BJ (cell line): ENCODE measurements around the gene S1PR3.

DNA sequence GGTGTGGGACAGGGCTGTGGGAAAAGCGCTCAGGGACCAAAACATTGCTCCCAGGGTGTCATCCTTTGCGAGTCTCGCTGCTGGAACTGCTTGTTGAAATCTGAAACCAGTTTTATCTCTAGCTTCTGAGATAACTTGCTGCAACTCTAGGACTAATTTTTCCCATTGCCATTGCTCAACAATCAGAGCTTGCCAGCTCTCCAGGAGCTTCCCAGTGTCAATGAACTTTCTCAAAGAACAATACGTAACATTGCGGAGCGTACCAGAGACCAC lies 48.0 kb downstream of the SPATA31C2 start:
- CAGE, long polyA plus RNA: no peak
- RRBS: no CpG with 5 or more reads among the region's 6 CpGs

GRCh38 chr9:88198166-88198874 lies 60.0 kb upstream of the SPATA31C2 start:
- CAGE, long polyA plus RNA: no peak
- RRBS: no CpG with 5 or more reads among the region's 10 CpGs

DNA sequence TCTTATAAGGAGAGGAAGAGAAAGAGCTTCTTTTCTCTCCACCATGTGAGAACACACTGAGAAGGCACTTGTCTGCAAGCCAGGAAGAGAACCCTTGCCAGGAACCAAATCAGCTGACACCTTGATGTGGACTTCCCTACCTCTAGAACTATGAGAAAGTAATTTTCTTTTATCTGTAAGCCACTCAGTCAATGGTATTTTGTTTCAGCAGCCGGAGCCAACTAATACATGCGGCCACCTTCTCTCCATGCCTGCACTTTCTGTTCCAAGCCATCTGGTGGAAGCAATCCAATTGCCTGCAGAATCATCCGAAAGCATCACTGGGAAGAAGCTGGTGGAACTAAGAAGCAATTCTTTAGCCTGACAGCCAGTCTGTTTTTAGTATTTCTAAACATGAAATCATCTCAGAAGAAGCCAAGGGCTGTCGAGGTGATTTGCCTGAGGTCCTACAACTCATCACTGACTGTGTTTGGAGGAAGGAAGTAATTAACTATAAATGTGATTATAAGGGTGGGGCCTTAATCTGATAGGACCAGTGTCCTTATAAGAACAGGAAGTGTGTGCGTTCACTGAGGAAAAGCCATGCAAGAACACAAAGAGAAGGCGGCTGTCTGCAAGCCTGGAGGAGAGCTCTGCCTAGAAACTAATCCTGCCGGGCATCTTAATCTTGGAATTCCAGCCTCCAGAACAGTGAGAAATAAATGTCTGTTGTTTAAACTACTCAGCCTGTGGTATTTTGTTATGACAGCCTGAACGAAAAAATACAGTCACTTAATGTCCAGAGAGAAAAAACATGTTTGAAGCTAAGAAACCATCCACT lies 49.0 kb downstream of the NXNL2 start:
- CAGE, long polyA plus RNA: no peak
- RRBS: no CpG with 5 or more reads among the region's 8 CpGs

DNA sequence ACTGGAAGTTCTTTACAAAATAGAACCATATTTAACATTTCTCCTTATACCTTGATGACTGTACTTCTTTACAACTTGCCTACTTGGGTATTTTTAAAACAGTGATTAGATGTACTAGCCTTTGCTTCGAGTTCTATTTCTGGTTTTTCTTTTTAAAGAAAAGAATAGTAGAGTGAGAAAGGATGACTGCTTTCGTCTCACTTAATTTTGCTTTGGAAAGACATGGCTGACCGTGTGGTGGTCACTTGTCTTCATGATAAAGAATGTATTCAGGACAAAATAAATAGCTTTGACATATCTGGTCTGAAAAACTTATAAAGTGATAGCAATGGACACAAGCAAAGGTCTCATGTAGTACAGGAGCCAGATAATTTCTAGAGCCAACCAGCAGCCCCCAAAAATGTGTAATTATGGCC lies 185.6 kb upstream of the S1PR3 start:
- CAGE, long polyA plus RNA: no peak
- RRBS: no CpG with 5 or more reads among the region's 3 CpGs

DNA sequence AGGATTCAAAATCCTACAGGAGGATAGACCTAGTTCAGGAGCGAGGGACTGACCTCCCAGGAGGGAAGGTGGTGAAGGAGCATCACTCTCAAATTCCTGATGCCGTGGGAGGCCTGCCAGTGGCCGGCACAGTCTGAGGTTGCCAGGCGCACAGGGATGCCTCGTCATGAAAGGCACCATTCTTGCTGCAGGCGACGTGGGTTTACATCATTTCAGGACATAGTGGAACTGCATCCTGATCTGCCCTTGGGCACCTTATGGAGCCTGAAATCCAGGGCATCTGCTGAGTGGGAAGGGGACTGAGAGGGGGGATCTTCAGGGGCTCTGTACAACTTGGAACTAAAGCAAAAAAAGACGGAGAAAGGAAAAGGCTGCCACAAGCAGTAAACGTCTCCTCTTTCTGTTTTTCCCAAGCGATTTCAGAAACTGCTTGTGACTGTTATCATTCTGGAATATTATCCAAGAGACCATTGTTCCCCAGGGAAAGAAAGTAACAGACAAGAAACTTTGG lies 163.2 kb upstream of the S1PR3 start:
- CAGE, long polyA plus RNA: no peak
- RRBS: no CpG with 5 or more reads among the region's 10 CpGs

- CAGE, long polyA plus RNA: no peak
- RRBS: no CpG with 5 or more reads among the region's 5 CpGs
Measured at GRCh38 chr9:88978015-88978400, 13.3 kb upstream of the S1PR3 start.

DNA sequence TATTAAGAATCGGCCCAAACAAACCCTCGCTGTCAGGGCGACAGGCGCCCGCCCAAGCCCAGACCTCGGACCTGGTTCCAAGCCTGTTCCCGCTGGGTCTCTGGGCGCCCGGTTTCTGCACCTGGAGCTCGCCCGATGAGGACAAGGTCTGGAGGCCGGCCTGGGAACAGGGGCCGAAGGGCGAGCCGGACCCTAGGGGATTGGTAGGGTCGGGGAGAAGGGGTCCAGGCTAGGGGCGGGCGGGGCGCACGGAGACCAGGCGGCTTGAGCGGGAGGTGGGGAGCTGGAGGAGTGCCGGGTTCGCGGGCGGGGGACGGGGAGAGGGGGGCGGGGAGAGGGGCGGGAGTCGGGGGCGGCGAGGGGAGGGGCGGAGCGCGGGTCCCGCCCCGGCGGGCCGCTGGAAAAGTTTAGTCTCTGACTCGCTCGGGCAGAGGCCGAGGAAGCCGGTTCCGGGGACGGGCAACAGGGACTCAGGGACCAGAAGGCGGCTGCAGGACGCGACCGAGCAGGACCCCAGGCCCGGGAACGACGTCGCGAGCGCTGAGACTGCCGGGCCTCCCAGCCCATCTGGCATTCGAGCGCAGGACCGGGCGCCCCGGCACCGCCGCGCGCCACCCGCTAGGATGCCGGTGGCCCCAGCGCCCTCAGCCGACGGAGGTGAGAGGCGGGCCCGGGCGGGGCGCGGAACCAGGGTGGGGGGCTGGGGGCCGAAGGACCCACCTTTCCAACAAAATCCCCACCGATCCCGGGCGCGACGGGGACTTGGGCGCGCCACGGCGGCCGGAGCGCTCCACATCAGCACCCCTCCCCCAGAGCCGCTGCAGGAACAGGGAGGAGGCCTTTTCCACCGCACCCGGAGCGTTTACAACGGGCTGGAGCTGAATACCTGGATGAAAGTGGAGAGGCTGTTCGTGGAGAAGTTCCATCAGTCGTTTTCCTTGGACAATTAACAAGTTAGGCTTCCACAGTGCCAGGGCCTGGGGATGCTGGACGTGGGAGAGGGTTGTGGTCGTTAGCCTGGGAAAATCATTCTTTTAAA lies at the start of gene S1PR3:
Gene S1PR3, plus strand, starts transcription at position 430 of the 1,039 bp plus-strand sequence.
- CAGE, long polyA plus RNA: no peak
- RRBS: 1% methylated on average over 52 of the region's 96 CpGs

DNA sequence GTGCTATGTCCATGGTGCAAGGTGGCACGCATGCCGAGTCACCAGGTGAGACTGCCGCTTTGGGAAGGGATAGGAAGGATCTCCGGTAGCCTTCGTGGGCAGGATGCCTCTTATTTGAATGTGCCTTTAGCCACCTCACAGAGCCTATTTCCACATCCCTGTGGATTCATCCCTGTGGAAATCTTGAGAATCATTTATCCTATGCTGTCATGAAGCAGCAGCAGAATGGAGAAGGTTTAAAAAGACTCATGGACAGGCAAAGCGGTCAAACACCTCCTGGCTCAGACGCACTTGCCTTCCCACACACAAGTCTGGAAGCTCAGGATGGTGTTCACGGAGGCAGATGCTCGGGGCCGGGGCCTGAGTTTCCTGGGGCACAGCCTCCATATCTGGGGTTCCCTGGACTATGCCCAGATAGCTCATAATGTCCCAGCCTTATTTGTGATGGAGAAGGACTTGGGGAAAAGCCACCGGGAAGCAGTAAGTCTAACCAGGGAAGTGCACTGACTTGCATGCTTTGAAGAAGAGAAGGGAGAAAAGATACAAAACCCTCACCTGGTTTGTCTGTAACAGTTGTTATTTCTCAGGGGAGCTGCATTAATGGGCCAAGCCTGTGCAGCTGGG lies 3.1 kb downstream of the S1PR3 start:
- CAGE, long polyA plus RNA: no peak
- RRBS: 0% methylated on average over 1 of the region's 11 CpGs

DNA sequence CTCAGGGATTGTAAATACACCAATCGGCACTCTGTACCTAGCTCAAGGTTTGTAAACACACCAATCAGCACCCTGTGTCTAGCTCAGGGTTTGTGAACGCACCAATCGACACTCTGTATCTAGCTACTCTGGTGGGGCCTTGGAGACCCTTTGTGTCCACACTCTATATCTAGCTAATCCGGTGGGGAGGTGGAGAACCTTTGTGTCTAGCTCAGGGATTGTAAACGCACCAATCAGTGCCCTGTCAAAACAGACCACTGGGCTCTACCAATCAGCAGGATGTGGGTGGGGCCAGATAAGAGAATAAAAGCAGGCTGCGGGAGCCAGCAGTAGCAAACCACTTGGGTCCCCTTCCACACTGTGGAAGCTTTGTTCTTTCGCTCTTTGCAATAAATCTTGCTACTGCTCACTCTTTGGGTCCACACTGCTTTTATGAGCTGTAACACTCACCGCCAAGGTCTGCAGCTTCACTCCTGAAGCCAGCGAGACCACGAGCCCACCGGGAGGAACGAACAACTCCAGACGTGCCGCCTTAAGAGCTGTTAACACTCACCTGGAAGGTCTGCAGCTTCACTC lies 28.0 kb upstream of the CKS2 start:
- CAGE, long polyA plus RNA: no peak
- RRBS: no CpG with 5 or more reads among the region's 14 CpGs

DNA sequence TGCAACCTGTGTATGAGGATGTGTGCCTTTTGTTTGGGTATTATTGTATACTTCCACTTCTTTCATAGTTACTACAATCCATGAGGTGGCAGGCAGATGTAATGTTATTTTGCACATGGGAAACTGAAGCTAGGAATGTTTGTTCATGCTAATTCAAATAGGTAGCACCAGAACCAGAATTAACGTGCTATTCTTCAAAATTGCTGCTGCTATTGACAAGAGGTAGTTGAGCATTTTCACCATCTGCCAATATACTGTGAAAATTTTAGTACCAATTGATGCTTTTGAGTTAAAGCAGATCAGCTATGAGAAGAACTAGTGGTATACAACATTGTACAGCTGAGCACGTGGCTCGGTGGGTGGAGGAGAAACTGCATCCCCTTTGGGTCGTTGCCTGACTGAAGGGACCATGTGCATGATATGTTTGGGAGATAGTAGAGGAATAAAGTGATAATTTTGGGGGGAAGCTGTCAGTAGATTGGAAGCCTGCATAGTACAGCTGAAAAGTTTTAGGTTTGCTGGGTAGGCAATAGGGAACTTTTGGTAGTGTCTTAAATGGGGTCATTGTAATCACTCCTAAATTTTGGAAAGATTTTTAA lies 4.2 kb downstream of the SECISBP2 start:
- CAGE, long polyA plus RNA: no peak
- RRBS: no CpG with 5 or more reads among the region's 4 CpGs

DNA sequence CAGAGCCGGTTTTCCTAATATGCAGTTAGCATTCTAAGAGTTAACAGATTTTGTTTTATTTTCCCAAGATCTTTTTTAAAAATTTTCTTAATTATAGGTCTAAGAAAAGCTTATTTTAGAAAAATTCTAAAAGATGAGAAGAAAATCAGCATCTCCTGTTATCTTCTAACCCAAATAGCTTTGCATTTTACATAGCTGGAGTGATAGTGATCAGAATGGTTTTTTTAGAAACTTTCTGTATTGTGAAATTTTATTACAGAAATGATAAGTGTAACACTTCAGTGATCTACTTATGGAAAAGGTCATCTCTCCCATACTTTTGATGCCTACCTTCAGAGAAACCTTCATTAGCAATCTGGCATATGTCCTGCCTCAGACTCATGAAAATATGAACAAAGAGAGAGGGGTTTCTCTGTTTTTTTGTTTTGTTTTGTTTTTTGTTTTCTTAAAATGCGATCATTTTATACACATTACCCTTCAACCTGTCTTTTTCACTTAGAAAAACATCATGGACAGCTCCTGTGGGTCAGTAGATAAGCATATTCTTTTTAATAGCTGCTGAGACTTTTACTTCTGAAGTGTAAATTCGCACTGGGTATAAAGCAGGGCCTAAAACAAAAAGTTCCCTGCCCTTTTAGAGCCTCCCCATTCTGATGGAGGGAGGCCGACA lies 18.9 kb downstream of the SECISBP2 start:
- CAGE, long polyA plus RNA: no peak
- RRBS: no CpG with 5 or more reads among the region's 4 CpGs

DNA sequence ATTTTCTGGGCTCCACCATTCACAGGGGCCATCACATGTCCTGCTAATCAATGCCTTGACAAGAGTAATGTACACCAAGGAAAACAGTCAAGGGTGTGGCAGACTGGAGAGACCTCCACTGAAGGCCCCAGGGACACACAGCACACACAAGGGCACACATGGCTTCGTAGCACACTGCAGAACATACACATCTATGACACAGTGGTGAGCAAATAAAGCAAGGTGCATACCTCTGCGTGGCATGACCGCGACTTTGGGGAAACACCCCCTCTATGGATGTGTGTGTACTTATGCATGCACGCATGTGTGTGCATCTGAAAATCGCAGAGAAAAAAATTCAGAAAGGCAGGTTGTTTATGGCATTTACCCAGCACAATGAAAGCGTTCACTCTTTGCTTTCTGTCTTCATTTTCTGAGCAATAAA lies 20.5 kb downstream of the SEMA4D start:
- CAGE, long polyA plus RNA: no peak
- RRBS: no CpG with 5 or more reads among the region's 7 CpGs

- CAGE, long polyA plus RNA: no peak
- RRBS: no CpG with 5 or more reads among the region's 10 CpGs
Measured at GRCh38 chr9:89481455-89481859, 16.5 kb downstream of the SEMA4D start.

GRCh38 chr9:89523915-89524259 lies 26.0 kb upstream of the SEMA4D start:
- CAGE, long polyA plus RNA: no peak
- RRBS: no CpG with 5 or more reads among the region's 2 CpGs

DNA sequence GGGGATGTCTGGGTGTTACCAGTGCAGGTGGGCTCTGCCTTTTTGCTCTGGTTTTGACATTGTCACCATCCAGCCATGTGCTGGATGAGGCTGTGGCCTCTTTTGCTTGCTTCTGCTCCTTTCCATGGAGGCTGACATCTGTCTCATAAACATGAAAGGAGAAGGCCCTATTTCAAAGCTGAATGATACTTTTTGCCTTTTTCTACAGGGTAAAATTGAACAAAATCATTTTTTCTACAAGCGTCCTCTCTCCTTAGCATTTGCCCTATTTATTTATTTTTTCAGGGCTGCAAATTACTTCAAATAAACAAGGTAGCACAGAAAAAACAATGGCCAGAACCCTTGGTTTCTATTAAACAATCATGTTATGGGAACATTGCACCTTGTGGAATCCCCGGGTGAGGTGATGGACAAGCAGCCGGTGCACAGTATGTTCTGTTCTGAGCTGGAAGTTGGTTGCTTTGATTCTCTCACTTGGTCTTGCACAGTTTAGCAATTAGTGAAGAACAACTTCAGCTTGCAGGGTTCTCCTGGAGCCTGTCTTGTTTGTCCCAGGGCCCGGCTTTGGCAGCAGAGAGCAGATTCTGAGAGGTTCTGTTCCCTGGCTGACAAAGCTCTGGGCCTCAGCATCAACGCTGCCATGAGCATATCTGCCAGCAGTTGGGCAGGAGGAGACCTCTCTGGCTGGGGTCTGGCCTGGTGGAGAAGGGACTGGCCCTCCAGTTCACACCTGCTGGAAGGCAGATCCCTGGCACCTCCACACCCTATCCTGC lies 16.7 kb downstream of the GADD45G start:
- CAGE, long polyA plus RNA: no peak
- RRBS: no CpG with 5 or more reads among the region's 5 CpGs

GRCh38 chr9:89656002-89656746 lies 51.4 kb downstream of the GADD45G start:
- CAGE, long polyA plus RNA: no peak
- RRBS: no CpG with 5 or more reads among the region's 20 CpGs

DNA sequence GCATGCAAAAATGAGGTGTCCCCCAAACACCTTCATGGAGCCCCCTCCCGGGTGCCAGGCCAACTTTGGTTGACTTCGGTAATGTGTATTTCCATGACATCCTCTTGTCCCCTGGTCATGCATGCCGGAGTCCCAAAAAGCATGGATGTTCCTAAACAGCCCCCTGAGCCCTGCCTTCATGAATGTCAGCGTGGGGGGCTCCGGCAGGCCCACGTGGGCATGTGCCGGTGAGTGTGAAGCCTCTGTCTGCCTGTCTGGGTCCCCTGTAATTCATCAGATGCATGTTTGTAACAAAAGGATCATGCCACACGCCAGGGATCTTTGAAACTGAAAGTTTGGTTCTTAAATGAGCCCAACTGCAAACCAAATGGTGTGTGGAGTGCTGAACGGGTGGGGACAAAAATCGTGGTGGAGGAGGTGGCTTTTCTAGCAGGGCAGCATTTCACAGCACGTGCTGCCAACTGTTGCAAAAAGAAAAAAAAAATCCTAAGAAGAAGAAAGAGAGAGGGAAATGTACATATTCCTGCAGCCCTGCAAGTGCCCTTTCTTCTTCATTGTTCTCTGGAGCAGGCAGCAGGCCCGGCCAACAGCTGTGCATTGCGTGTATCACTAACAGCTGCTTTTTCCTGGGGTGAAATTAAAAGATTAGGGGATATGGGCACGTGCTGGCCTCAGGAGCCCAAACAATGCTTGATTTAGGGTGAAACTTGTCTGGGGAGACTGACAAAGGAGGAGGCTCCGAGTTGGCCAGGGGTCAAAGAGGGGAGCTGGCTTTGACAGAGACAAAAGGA lies 72.8 kb downstream of the GADD45G start:
- CAGE, long polyA plus RNA: no peak
- RRBS: 32% methylated on average over 5 of the region's 15 CpGs

DNA sequence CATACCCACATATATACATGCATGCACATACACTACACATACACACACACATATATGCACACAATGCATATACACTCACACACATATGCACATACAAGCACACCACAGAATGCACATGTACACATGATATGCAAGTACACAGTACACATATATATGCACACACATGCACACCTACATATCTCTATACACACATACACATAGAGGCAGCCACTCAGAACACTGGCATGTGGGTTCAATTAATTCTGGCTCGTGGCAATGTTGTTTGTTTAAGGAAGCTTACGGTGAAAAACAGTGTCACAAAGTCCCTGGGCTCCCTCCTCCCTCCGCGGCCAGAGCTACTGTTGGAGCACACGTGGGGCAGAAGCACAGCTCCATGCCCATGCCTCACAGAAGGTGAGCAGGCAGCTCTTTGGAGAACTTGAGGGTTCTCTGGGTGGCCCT lies 107.3 kb downstream of the GADD45G start:
- CAGE, long polyA plus RNA: no peak
- RRBS: no CpG with 5 or more reads among the region's 5 CpGs

DNA sequence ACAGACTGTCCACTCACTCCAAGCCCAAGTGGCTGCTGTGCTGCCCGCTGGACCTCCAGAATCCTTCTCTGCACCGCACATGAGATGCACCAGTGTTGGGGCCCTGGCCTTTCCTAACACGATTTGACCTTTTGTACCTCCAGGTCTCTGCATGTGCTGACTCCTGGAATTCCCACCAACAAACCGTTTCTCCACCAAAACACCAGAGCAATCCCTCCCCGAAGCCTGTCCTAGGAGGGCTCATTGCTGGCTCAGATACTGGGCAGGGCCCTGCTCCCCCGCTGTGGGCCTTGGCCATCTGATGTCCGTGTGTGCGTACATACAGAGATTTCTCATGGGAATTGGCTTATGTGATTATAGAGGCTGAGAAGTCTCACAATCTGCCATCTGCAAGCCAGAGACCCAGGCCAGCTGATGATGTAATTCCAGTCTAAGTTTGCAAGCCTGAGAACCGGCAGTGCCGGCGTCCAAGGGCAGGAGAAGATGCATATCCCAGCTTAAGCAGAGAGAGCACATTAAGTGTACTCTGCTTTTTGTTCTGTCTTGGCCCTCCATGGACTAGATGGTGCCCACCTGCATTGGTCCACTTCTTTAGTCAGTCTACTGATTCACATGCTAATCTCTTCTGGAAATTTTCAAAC lies 141.8 kb downstream of the GADD45G start:
- CAGE, long polyA plus RNA: no peak
- RRBS: no CpG with 5 or more reads among the region's 11 CpGs

DNA sequence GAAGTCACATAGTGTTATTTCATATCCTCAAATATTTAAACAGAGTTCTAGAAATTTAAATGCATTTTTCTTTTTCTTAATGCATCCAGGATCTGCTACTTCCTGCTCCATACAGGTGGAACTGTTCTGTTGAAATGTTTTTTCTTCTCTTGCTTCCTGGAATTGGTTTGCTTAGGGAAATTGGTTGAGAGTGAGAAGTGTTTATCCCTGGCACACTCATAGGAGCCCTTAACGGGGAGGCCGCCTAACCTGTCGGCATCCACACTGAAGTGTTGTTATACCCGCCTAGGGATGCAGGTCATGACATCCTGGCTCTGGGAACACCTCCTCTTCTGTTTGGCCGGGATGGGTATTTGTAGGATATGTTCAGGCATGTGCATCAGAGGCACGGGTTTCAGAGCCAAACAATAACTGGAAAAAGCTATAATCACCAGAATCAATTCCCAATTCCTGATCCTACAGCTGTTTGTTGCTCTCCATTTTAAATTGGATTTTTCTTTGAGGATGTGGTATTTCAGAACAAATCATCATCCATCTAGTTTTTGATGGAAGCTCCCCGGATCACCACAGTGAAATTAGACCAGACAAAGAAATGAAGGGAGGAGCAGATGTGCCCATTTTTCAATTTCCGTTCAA lies 239.8 kb downstream of the GADD45G start:
- CAGE, long polyA plus RNA: no peak
- RRBS: no CpG with 5 or more reads among the region's 8 CpGs